Astrocyte (in vitro differentiated cells and primary cell): Measurements from ENCODE around the genes RPS2, CASKIN1 and BRICD5.

DNA sequence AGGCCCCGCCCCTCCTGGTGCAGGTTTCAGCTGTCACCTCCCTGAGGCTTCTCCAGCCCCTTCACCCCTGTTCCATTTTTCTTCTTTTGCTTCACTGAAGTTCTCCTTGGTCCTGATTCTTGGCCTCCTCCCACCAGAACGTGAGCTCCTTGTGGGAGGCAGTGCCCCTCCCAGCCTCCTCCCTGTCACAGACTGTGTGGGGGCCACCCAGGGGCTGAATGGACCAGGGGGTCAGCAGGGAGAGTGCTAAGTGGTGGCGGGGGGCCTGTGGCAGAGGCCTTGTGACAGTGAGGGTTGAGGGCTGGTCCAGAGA, 3.3 kb downstream of the SPSB3 start:
- PRO-cap = no peak
- RRBS, 2 experiments = no CpG with 5 or more reads among the region's 3 CpGs

- PRO-cap = no peak
- RRBS, 2 experiments = no CpG with 5 or more reads among the region's 8 CpGs
Measured at GRCh38 chr16:1957584-1958102, 1.7 kb upstream of the NDUFB10 start.

GRCh38 chr16:1964712-1965215, at the start of gene RPS2:
TSS of gene RPS2 (minus strand) at chr16:1964826.
- PRO-cap = bidirectional peak, plus-strand start at chr16:1965059, minus-strand start at chr16:1964826
- RRBS, 2 experiments = 0 to 2% methylated on average over 5 to 6 of the region's 58 CpGs

GRCh38 chr16:1977118-1977871, 4.0 kb downstream of the NOXO1 start:
- PRO-cap = no peak
- RRBS, 2 experiments = no CpG with 5 or more reads among the region's 30 CpGs

GRCh38 chr16:1979669-1980552, 1.4 kb downstream of the NOXO1 start:
- PRO-cap = no peak
- RRBS, 2 experiments = 15 to 19% methylated on average over 11 to 13 of the region's 63 CpGs

GRCh38 chr16:1983251-1984070, 532 bp upstream of the GFER start:
- PRO-cap = bidirectional peak, plus-strand start at chr16:1984216, minus-strand start at chr16:1983895
- RRBS, 2 experiments = 1 to 4% methylated on average over 11 of the region's 79 CpGs

DNA sequence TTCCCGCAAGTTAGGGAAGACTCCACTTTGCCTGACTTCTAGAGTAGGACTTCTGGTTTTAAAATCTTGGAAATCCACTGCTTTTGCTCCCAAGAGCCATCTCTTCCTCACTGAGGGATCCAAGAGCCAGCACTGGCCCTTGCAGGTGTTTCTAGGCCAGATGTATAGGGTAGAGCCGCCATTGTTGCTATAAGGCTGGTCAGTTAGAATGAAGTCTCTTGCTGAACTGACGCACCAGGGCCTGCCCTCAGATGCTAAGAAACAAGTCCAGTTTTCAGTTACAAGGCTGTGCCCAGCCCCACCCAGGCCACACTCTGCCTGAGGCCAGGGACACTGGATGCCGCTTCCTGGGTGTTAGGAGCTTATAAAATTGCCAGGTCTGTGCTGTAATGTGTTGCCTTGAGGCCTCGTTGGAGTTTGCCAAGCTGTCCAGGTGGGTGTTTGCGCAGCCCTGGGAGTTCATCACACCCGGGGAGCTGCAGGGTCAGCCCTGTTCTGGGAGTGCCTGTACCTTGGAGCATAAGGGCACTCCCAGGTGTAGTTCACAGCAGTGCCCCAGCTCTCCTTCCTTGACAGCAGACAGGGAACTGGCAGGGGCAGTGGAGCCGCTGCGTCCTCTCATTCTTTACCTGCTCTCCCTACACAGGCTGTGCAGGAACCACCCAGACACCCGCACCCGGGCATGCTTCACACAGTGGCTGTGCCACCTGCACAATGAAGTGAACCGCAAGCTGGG, 1.4 kb downstream of the GFER start:
- PRO-cap = no peak
- RRBS, 2 experiments = no CpG with 5 or more reads among the region's 12 CpGs

DNA sequence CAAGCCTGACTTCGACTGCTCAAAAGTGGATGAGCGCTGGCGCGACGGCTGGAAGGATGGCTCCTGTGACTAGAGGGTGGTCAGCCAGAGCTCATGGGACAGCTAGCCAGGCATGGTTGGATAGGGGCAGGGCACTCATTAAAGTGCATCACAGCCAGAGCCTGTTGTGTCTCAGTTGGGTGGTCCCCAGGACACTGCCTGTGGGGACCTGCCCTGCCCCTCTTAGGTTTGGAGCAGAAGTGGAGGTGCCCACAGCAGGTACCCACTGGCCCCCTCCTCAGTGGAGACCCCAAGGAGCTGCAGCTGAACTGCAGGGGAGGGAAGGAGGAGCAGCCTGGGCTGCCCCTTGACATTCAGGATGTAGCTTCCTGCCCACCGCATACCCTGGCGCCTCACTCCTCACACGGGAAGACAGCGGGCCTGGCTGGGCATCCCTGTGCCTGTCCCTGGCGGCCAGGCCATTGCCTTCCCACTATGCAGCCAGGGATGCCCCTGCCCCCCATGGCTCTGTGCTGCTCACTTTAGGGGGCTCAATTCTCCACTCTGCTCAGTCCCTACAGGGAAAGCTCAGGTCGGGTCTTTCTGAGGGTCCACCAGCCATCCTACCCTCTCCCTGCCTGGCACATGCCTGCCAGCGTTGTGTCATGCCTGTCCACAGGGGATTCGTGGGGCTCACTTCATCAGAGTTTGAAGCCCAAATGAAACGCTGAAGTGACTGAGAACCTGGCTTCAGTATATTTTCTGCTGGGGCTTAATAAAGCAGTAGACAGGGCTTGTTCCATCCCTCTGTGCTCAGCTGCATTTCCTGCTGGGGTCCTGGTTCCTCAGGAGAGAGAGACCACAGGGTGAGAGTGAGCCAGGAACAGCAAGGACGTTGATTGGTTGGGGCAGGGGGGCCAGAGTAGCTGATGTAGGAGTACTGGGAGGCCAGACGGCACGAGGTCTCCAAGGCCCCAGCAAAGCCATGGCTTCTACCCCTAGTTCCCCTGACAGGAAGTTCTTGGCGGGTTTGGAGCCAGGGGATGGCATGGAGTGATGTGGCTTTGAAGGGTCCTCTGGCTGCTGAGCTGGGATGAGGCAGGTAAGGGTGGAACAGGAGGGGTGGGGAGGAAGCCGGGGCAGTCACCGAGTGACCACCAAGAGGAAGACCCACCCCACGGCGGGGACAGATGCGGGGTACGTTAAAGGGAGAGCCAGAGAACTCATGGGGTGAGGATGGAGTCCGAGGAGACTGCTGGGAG, 2.4 kb downstream of the GFER start:
- PRO-cap = no peak
- RRBS, 2 experiments = no CpG with 5 or more reads among the region's 25 CpGs

DNA sequence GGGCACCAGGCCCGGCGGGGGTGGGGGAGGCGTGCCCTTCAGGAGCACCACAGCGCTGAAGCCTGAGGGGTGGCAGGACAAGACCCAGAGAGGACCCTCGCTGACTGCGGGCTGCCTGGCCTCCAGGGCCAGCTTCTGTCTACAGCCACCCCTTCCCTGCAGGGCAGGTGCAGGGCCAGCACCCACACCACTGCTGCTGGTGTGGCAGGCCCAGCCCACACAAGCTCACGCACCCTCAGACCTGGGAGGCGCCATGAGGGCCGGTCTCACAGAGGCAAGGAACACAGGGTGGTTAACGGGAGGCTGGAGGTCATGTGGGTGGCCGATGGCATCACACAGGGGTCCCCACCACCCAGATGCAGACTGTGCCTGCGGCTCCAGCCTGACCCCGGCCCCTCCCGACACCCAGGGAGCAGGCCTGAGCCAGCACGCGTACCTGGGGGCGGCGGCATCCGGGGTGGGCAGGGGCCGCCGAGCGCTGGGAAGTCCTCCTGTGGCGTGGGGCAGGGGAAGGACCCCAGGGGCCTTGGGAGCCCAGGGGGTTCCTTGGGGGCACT, 9.4 kb downstream of the SYNGR3 start:
- PRO-cap = no peak
- RRBS, 2 experiments = 86 to 95% methylated on average over 8 of the region's 23 CpGs

- PRO-cap = no peak
- RRBS, 2 experiments = no CpG with 5 or more reads among the region's 37 CpGs
Measured at GRCh38 chr16:2004615-2005479, 14.7 kb upstream of the NPW start.

GRCh38 chr16:2033828-2034529, 7.3 kb downstream of the NHERF2 start:
- PRO-cap = no peak
- RRBS, 2 experiments = no CpG with 5 or more reads among the region's 24 CpGs

GRCh38 chr16:2091294-2091928, 43.6 kb downstream of the TSC2 start:
- PRO-cap = unidirectional peak, plus-strand start at chr16:2091433
- RRBS, 2 experiments = 19 to 32% methylated on average over 28 to 33 of the region's 69 CpGs

- PRO-cap = no peak
- RRBS, 2 experiments = 3 to 8% methylated on average over 3 of the region's 21 CpGs
Measured at GRCh38 chr16:2124148-2124583, 11.5 kb downstream of the PKD1 start.

GRCh38 chr16:2124584-2125636, 10.8 kb downstream of the PKD1 start:
- PRO-cap = bidirectional peak, plus-strand start at chr16:2125362, minus-strand start at chr16:2125101
- RRBS, 2 experiments = no CpG with 5 or more reads among the region's 47 CpGs

DNA sequence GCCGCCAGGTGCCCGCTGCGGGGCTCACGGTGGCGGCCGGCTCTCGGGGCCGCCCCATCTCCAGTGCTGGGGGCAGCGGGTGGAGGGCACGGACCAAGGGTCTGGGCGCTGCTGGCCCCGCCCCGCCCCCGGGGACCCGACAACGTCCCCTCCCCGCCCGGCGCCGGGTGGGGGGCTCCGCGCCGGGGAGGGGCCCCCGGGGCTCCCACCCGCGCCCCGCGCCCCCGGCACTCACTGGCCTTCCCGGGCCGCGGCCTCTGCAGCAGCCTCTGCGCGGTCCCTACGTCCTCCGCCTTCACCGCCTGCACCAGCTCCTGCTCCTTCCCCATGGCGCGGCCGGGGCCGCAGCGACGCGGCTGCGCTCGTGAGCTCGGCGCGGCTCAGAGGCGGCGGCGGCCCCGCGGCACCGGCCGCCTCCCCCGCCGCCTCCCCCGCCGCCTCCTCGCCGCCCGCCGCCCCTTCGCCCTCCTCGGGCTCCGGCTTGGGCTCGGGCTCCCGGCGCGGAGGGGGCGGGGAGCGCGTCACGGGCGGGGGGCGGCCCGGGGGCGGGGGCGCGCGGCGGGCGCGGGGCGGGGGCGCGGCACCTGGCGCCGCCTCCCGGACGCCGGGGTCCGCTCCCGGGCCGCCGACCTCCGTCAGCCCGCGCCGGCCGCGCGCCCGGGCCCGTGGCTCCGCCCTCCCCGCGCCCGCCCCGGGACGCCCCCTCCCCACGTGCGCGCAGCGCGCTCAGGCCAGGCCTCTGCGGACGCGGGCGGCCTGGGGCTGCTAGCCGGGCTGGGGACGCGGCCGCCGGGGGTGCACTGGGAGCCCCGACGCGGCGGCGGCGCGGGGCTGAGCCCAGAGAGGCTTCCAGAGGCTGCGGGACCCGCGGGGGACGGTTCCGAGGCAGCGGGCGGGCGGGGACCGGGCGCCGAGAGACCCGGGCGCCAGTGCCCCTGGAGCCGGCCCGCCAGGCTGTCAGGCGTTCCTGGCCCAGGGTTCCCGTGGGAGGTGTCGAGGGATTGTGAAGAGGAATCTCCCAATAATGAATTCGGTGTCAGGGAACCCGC, at the start of gene CASKIN1:
Gene CASKIN1, minus strand, starts transcription at position 502 of the 1,049 bp plus-strand sequence.
- PRO-cap = no peak
- RRBS, 2 experiments = 2 to 3% methylated on average over 72 to 90 of the region's 153 CpGs

DNA sequence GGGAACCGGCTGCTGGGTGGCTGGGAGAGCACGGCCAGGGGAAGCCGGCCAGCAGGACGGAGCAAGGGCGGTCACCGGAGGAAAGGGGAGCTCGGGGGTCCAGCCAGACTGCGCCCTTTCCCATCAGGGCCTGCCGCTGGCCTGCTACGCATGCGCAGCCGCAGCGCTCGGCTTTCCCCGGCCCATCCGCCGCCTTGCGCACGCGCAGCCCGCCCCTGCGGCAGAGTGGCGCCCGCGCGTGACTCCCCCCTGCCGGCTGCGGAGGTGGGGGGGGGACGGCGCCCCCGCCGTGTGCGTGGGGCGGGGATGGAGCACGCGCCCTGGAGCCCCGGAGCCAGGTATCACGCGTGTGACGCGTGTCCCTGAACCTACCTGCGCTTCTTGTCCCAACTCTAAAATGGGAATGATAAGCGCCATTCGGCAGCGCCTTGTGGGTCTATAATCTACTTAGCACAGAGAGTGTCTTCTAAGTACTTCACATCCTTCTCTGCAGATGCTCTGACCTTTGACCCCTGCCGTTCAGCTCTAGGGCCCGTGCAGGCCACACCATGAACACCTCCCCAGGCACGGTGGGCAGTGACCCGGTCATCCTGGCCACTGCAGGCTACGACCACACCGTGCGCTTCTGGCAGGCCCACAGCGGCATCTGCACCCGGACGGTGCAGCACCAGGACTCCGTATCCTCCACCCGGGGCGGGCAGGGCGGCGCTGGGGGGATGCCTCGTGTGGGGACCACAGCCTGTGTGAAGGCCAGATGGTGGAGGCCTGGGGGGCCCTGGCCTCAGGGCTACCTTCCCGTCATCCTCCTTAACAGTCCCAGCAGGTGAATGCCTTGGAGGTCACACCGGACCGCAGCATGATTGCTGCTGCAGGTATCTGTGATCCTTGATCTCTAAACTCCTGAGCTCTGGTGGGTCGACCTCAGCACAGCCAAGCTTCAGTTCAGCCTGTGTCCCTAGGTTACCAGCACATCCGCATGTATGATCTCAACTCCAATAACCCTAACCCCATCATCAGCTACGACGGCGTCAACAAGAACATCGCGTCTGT, 609 bp downstream of the MLST8 start:
- PRO-cap = unidirectional peak, minus-strand start at position 148 of the sequence
- RRBS, 2 experiments = 3 to 4% methylated on average over 28 to 36 of the region's 71 CpGs

- PRO-cap = no peak
- RRBS, 2 experiments = 31 to 68% methylated on average over 6 of the region's 22 CpGs
Measured at GRCh38 chr16:2210403-2211287, at the start of gene BRICD5. TSS of gene BRICD5 (minus strand) at chr16:2210863.

GRCh38 chr16:2213633-2214514, 766 bp downstream of the PGP start:
- PRO-cap = no peak
- RRBS, 2 experiments = under 1 to 2% methylated on average over 9 to 29 of the region's 72 CpGs

GRCh38 chr16:2242431-2243726, 6.6 kb downstream of the DNASE1L2 start:
- PRO-cap = no peak
- RRBS, 2 experiments = 94 to 98% methylated on average over 7 to 8 of the region's 42 CpGs

GRCh38 chr16:2266405-2267341, 1.3 kb downstream of the RNPS1 start:
- PRO-cap = bidirectional peak, plus-strand start at chr16:2267076, minus-strand start at chr16:2267055
- RRBS, 2 experiments = no CpG with 5 or more reads among the region's 22 CpGs